ENCODE data around the gene MMP17.

DNA sequence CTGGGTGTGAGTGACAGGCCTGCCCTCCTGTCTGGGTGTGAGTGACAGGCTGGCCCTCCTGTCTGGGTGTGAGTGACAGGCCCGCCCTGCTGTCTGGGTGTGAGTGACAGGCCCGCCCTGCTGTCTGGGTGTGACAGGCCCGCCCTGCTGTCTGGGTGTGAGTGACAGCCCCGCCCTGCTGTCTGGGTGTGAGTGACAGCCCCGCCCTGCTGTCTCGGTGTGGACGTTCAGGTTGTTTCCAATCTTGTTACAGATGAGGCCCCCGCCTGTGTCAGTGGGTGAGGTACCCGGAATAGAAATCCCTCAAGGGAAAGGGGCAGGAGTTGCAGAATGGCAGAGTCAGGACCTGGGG lies 175.6 kb downstream of the ADGRD1 start:
- RRBS: no CpG with 5 or more reads among the region's 9 CpGs

GRCh38 chr12:131266841-131267422 lies 313.2 kb downstream of the ADGRD1 start:
- RRBS: no CpG with 5 or more reads among the region's 15 CpGs

- RRBS: no CpG with 5 or more reads among the region's 9 CpGs
Observed at GRCh38 chr12:131367485-131367920, 343.4 kb upstream of the SFSWAP start.

DNA sequence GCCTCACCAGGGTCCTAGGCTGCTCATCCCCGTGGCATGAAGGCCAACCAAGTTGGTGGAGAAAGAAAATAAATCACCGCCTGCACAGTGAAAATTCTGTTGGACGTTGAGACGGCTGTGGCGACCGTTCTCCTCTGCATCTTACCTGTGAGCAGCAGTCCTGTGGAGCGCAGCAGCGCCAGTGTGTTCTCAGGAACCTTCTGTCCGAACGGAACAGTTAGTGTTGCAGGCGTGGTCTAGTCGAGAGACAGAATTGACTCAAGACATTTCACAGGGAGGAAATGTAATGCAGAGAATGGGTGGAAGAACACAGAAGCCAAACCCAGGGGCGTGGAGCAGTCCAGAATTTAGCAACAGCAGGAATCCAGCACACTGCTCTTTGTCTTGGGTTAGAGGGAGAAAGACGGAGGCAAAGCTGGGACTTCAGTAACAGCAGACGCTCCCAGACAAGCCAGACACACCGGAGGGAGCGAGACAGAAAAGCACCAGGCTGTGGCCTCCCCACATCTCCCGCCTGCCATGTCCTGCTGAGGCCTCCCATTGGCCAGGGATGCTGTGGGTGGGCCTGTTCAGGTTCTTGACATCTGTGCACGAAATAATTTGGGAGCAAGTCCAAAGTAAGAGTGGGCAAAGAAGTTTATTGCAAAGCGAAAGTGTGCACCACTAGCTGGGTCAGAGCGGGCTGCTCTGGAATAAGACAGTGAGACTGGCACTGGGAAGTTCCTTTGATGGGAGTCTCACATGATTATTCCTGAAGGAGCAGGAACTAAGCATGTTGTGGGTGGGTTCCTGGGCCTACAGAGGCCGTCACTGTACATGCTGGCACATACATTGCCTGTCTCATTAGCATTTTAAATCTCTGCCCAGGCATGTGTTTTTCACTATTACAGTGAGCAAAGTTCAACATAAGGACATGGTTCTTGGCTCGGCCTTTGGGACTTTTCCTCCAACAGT lies 339.4 kb upstream of the SFSWAP start:
- RRBS: no CpG with 5 or more reads among the region's 23 CpGs

- RRBS: no CpG with 5 or more reads among the region's 21 CpGs
Observed at GRCh38 chr12:131434354-131435220, 276.3 kb upstream of the SFSWAP start.

DNA sequence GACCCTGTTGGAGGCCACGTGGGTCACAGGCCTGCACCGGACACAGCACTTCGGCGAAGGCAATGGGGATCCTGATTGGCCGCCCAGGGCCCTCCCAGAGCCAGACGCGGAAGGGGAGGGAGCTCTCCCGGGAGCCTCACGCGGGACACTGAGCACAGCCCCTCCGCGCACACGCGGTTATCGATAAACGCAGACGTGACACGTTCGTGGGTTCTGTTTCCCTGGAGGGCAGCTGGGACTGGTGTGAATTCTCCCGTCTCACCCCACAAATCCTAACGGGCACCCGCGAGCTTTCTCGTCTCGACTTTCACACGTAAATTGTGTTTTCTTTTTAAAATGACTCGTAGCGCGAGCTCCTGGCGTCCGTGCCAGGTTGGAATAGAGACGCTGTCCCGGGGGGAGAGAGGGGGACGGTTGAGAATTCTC lies 49.7 kb upstream of the SFSWAP start:
- RRBS: no CpG with 5 or more reads among the region's 34 CpGs

- RRBS: 97% methylated on average over 11 of the region's 29 CpGs
Observed at GRCh38 chr12:131797152-131797789, 30.9 kb upstream of the MMP17 start.

GRCh38 chr12:131827947-131828484 lies at the start of gene MMP17:
MMP17 (plus strand) TSS chr12:131828393.
- RRBS: 6% methylated on average over 30 of the region's 78 CpGs

- RRBS: 5% methylated on average over 7 of the region's 29 CpGs
Observed at GRCh38 chr12:131829185-131829702, 1.1 kb downstream of the MMP17 start.

- RRBS: 19% methylated on average over 2 of the region's 24 CpGs
Observed at GRCh38 chr12:131831540-131832140, 3.4 kb downstream of the MMP17 start.

- RRBS: 100% methylated on average over 2 of the region's 10 CpGs
Observed at GRCh38 chr12:131904130-131904868, 9.9 kb downstream of the ULK1 start.

- RRBS: 96% methylated on average over 7 of the region's 35 CpGs
Observed at GRCh38 chr12:131915506-131916357, 13.3 kb upstream of the PUS1 start.

GRCh38 chr12:131916810-131917505 lies 12.1 kb upstream of the PUS1 start:
- RRBS: 95% methylated on average over 4 of the region's 38 CpGs

GRCh38 chr12:131960954-131961746 lies 11.4 kb downstream of the EP400 start:
- RRBS: no CpG with 5 or more reads among the region's 32 CpGs

GRCh38 chr12:131987424-131988092 lies 37.8 kb downstream of the EP400 start:
- RRBS: no CpG with 5 or more reads among the region's 9 CpGs

GRCh38 chr12:132117160-132117780 lies 26.8 kb downstream of the DDX51 start:
- RRBS: no CpG with 5 or more reads among the region's 33 CpGs

DNA sequence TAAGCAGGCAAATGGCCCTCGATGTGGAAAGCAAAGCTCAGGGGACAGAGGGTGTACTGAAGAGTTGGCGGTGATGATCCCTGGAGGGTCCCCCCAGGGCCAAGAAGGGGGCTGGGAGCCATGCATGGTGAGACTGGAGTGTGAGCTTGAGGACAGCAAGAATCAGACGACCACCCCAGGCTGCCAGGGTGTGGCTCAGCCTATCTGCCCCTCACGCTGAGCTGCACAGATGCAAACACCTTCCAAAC lies 13.6 kb downstream of the DDX51 start:
- RRBS: no CpG with 5 or more reads among the region's 4 CpGs

- RRBS: 94% methylated on average over 4 of the region's 25 CpGs
Observed at GRCh38 chr12:132138701-132139486, 5.2 kb downstream of the DDX51 start.

GRCh38 chr12:132185716-132186525 lies 41.7 kb downstream of the NOC4L start:
- RRBS: no CpG with 5 or more reads among the region's 29 CpGs

- RRBS: no CpG with 5 or more reads among the region's 25 CpGs
Observed at GRCh38 chr12:132327114-132327876, 2.1 kb downstream of the GALNT9 start.

Data from PFSK-1 (cell line).